Measurements from ENCODE around the gene EIF4EBP3.

DNA sequence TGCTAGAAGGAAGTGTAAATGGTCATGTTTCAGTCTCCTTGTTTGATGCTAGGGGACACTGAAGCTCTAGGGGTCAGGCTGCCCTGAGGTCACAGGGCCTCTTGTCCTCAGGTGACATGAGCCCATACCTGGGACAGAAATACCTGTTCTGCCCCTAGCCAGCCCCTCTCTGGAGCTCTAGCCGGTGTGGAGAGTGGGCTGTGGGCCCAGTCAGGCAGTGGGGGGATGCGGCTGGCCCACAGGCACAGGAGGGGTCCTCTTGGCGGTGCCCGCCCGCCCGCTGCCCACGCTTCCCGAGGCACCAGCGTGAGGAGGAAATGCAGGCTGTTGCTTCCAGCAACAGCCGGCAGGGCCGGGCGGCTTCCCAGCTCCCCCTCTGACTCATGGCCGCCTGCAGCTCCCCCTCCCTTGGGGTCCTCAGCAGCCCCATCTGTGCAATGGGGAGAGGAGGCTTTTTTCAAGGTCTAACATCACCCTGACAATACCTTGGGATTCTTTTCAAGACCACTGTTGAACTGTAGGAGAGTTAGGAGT lies 10.3 kb downstream of the CXXC5 start:
- RRBS = no CpG with 5 or more reads among the region's 13 CpGs

GRCh38 chr5:139664397-139665463 lies 16.6 kb downstream of the CXXC5 start:
- RRBS = no CpG with 5 or more reads among the region's 24 CpGs

GRCh38 chr5:139677746-139678434 lies 29.7 kb downstream of the CXXC5 start:
- RRBS = no CpG with 5 or more reads among the region's 19 CpGs

DNA sequence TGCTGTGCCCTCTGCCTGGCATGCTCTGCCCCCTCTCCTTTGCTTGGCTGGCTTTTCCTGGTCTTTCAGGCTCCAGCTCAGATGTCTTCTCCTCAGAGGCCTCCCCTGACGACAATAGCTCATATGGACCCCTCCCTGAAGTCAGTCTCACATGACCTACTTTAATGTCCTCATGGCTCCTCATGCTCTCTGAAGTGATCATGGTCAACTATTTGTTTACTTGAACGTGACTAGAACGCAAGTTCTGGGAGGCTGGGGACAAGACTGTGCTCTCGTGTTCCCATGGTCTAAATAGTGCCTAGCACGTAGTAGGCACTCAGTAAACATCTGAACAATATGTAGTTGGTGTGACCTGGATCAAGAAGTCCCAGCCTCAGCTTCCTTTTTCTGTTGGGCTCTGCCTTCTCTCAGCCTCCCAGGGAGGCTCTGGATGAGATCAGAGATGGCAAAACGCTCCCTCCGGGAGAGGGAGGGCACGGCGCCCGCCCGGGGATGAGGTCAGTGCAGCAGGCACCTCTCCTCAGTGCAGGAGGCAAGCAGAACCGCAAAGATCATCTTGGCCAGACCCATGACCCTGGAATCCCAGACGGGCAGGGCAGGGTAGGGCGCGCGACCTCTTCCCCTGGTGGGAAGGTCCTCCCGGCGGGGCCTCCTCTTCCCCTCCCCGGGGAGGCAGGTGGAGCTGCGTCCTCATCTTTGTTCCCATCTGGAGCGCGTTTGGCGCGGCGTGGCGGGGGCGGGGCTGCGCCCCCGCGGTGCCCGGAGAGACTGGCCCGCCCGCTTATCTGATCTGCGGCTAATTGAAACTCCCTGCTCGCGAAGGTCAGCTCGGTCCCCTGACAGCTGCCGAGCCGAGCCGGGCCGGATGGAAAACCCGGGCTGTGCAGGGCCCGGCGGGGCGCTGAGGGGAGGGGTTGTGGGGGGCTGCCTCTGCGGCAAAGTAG lies 60.7 kb downstream of the CXXC5 start:
- RRBS = 6% methylated on average over 16 of the region's 46 CpGs

GRCh38 chr5:139733398-139734147 lies 62.0 kb upstream of the PSD2 start:
- RRBS = no CpG with 5 or more reads among the region's 11 CpGs

DNA sequence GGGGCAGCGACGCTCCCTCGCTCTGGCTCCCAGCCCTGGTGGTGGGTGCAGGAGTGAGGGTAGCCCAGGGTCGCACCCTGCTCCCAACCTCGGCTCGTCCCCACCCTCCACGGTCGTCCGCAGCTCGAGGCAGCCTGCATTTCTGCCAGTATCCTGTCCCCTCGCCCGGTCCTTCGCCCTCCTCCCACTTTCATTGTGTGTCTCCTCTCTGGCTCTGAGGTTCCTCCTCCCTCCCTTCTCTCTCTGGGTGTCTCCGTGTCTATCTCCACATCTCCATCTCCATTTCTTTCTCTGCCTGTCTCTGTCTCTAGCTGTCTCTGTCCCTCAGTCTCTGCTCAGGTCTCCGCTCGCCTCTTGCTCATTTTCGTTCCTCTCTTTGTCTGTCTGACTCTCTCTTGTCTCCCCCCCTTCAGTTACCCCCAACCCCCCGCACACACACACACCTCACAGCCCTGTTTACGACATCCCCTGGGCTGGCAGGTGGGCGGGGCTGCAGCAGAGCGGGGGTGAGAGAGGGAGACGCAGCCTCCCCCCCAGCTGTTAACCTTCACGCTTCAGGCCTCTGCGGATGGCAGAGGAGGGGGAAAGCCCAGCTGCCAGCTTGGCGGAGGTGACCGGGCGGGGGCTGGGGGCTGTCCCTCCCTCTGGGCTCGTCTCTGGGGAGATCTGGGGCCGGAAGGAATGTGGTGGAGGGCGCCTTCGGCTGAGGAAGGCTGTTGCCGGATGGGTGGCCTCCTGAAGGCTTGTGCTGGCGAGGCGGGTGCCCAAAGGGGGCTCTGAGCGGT lies 48.6 kb upstream of the PSD2 start:
- RRBS = 5% methylated on average over 9 of the region's 35 CpGs

DNA sequence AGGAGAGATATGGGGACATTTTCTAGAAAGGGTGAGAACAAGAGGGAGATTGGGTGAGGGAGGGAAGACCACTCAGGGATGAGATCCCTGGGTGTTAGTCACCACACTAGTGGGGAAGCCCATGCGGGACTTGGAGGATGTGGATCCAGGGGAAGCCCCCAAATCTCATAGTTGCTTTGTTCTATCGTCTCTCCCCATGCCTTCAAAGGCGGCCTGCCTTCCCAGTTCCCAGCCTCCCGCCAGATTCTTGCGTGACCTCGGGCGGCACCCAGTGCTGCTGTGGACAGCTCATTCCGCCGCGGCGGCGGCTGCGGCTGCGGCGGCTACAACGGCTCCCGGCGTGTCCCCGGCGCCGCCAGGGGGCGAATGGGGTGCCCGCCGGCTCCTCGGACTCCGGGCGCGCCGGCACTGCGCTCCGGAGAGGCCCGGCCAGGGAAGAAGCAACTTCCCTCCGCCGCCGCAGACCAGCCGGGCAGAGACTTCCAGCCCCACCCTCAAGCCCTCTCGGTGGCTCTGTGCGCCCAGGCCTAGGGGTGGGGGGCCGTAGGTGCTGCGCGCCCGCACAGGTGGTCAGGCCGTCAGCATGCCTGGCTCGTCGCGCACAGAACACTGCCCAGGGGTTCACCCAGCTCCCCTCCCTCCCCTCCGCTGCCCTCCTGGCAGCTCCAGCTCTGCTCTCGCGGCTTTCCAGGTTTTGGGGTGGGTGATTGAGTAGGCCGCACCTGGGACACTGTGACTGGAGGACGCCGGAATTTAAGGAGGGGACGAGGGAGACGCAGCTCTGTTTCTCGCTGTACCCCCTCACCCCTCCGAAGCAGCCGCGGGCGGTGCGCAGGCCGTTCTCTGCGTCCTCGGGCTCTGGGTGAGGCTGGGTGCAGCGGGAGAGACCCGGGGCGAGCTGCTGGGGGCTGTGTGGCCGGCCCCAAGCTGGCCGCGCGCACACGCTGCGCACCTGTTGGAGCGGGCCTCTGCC lies 20.2 kb downstream of the IGIP start:
- RRBS = 17% methylated on average over 6 of the region's 73 CpGs

- RRBS = no CpG with 5 or more reads among the region's 15 CpGs
Observed at GRCh38 chr5:140240876-140242133, 61.6 kb downstream of the PFDN1 start.

- RRBS = no CpG with 5 or more reads among the region's 6 CpGs
Observed at GRCh38 chr5:140246381-140246826, 56.5 kb downstream of the PFDN1 start.

DNA sequence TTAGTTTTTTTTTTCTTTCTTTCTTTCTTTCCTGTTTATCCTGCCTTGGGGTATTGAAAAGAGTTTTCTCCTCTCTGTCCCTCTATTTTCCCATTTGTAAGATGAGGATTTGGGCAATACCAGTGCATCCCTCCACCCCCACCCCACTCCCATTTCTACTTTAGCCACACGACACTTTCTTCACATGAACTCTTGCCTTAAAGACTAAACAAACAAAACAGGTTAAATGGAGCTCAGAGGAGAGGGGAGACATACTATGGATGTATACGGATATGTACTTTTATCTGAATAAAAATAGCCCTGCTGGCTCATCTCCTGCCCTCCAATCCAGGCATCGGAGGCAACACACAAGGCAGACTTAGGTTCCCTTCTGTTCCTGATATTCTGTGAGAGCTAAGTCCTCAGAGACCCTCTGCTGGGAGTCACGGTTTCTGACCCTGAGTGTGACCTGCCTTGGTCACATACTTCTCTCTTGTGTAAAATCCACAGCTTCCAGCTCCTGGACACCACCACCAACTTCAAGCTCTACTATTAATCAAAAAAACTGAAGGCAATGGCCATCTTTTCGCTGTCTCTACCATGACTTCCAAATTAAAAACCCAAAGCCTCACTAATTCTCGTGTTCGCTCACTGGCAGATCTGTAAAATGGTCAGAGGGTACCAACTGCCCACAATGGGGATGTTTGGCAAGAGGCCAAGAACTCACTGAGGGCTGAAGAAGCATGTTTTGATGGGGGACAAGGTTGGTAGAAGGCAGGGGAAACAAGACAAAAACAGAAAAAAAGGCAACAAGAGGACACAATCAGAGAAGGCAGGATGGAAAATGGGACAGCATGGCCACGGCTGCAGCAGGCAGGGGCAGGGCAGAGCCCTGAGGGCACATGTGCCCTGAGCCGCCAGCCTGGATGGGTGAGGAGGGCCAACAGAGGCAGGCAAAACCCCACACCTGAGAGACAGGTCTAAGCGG lies 50.6 kb downstream of the PFDN1 start:
- RRBS = no CpG with 5 or more reads among the region's 10 CpGs

DNA sequence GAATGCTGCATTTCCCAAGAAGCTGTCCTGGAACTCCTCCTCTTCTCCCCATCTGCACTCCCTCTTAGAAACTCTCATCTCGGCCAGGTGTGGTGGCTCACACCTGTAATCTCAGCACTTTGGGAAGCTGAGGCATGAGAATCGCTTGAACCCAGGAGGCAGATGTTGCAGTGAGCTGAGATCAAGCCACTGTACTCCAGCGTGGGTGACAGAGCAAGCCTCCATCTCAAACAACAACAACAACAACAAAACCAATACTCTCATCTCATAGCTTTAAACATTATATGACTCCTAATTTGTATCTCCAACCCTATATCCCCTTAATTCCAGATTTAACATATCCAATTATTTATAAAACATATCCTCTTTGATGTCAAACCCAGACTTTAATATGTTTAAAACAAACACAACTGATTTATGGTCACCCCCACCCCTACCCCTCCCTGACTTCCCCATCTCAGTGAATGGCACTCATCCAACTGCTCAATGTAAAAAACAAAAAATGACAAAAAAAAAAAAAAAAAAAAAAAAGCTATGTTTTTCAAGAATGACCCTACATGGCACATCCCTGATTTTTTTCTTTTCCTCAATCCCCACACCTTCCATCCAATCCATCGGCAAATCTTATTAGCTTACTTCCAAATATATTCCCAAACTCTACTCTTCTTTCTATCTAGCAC lies 46.6 kb downstream of the PFDN1 start:
- RRBS = no CpG with 5 or more reads among the region's 4 CpGs

DNA sequence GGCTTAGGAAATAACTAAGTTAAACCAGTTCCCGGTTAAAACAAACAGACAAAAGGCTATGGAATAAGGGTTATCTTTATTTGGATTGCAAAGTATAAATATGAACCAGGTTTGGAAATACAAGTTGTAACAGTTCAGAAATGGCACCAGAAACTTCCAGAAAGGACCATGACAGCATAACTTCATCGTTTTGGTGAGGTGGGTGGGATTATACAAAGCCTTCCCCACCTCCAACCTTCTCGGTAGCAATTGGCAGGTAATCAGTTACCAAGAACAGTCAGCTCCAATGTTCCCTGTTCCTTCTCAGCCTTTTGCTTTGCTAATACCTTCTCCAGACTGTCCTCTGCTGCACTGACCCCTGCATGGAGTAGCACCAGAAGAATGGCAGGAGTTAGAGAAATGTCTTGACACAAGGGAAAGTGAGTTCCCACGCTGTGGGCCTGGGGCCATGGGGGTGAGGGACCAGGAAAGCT lies 13.6 kb downstream of the HBEGF start:
- RRBS = no CpG with 5 or more reads among the region's 4 CpGs

GRCh38 chr5:140347969-140348706 lies 1.7 kb upstream of the HBEGF start:
- RRBS = no CpG with 5 or more reads among the region's 5 CpGs

GRCh38 chr5:140381443-140381647 lies 20.3 kb upstream of the ANKHD1 start:
- RRBS = no CpG with 5 or more reads among the region's 1 CpG

DNA sequence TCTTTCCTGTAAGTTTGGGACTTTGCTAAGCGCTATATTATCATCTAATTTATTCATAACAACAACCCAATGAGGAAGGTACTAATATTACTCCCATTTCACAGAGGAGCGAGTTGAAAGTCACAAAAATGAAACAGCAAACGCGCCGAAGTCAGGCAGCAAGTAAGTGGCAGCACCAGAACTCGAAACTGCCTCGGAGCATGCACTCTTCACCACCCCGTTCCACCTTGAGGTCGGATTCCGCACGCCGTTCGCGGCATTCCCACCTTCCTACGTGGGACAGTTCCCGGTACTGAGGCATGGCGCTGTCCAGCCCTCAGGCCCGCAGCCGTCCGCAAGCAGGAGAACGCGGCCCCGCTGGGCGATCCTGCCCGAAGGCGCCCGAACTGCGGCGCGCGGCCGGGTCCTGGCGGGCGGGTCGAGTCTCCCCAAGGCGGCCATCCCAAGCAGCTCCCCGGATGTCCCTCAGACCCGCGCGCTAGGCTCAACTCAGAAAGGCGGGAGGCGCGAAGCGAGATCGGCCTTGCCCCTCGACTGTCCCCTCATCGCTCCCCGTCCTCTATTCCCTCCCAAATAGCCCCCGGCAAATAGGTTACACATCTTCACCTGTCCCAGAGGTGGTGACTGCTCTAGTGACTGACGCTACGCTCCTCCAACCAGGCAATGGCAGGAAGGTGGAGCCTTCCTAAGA lies 983 bp upstream of the ANKHD1 start:
- RRBS = 2% methylated on average over 9 of the region's 51 CpGs

DNA sequence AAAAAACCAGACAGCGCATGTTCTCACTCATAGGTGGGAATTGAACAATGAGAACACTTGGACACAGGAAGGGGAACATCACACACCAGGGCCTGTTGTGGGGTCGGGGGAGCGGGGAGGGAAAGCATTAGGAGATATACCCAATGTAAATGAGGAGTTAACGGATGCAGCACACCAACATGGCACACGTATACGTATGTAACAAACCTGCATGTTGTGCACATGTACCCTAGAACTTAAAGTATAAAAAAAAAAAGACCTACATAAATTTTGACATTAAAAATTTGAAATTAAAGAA lies 55.9 kb downstream of the ANKHD1 start:
- RRBS = no CpG with 5 or more reads among the region's 6 CpGs

DNA sequence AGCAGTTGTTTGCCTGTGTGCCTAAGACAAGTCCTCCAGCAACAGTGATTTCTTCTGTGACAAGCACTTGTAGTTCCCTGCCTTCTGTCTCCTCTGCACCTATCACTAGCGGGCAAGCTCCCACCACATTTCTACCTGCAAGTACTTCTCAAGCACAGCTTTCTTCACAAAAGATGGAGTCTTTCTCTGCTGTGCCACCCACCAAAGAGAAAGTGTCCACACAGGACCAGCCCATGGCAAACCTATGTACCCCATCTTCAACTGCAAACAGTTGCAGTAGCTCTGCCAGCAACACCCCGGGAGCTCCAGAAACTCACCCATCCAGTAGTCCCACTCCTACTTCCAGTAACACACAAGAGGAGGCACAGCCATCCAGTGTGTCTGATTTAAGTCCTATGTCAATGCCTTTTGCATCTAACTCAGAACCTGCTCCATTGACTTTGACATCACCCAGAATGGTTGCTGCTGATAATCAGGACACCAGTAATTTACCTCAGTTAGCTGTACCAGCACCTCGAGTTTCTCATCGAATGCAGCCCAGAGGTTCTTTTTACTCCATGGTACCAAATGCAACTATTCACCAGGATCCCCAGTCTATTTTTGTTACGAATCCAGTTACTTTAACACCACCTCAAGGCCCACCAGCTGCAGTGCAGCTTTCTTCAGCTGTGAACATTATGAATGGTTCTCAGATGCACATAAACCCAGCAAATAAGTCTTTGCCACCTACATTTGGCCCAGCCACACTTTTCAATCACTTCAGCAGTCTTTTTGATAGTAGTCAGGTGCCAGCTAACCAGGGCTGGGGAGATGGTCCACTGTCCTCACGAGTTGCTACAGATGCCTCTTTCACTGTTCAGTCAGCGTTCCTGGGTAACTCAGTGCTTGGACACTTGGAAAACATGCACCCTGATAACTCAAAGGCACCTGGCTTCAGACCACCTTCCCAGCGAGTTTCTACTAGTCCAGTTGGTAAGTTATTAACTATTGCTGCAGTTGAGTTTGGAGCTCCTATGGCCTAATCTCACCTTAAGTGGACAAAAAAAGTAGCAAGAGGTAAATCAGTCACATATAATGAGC lies 18.3 kb upstream of the EIF4EBP3 start:
- RRBS = no CpG with 5 or more reads among the region's 8 CpGs

- RRBS = 5% methylated on average over 6 of the region's 26 CpGs
Observed at GRCh38 chr5:140547364-140547780, at the start of gene EIF4EBP3. Gene EIF4EBP3, plus strand, starts transcription at chr5:140547662.

- RRBS = no CpG with 5 or more reads among the region's 6 CpGs
Observed at GRCh38 chr5:140556384-140556924, 819 bp downstream of the SRA1 start.

GRCh38 chr5:140630531-140631469 lies 2.2 kb downstream of the CD14 start:
- RRBS = no CpG with 5 or more reads among the region's 4 CpGs